Left colon (tissue), 1 donor: ENCODE data around the genes CCDC169 and SMAD9.

- PRO-cap = no peak
These were observed 258.8 kb downstream of the DCLK1 start for GRCh38 chr13:35872343-35872830.

GRCh38 chr13:35927748-35927947, 203.5 kb downstream of the DCLK1 start:
- PRO-cap = no peak

DNA sequence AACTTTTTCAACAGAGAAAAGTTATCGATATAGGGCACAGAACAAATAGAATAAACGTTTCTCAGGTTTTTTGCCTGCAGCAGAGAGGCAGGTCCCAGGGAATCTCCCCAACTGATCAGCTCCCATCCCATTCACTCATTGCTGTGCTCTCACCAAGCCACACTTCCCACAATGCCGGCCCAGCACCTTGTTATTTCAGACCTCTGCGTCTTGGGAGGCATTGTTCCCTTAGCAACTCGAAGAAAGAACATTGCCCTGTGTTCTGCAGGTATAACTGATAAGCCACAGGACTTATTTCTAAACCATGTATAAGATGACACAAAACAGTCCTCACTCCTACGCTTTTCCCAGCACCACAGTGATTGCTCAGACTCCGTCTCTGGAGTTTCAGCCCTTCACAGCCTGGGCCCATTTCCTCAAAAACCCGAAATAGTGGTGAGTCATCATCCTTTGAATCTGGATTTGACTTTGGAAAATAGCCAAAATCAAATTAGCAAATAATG, 100.4 kb downstream of the DCLK1 start:
- PRO-cap = no peak

DNA sequence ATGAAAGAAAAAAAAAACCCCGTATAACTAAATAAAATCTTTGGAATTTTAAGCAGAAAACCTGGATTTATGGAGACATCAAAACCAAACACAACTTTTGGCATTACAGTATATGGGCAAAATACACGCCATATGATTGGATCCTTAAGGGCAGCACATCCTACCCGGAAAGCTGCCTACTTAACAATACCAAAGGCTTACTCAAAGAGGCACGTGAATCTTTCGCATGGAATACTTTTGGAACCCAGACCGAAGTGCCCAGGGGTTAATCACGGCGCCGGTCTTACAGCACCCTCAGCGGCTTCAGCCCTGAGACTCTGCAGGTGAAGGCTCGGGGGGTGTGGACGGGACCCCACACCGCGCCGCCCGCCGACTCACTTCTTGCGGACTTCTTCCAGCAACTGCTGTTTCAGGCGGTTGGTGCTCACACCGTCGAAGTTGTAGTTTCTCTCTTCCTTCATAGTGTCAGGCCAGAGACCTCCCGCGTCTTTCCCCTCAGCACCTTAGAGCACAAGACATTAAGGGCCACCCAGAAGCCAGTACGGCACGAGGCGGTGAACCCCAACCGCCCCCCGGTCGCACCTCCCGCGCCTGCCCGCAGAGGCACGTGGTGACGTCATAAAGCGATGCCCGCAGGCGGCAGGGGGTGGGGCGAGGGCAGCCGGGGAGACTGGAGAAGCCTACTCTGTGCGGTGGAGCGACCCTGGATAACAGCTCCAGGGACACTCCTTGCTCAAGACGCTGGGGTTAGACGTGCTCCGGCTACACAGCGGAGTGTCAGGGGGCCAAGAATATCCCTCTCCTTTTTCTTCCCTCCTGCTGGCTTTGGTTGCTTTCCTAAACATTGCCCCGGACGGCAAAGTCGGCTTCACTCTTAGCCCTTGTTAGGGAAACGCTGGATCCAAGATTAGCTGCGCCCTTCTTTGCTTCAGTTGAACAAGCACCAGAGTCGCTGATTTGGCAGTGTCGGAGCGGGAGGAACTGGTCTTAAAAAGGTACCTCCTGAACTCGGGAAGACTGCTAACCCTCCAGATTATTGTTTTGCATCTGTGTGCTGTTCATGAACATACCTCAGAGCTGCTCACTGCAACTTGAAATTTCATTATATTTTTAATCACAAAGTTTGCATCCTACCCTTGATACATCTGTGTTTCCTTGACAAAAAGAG, at the start of gene CCDC169:
CCDC169 (minus strand) TSS at position 556 of the 1,168 bp plus-strand sequence.
- PRO-cap = bidirectional peak, plus-strand start at position 660 of the sequence, minus-strand start at position 593 of the sequence

- PRO-cap = no peak
These were observed 1.2 kb downstream of the SPART start for GRCh38 chr13:36344914-36345402.

DNA sequence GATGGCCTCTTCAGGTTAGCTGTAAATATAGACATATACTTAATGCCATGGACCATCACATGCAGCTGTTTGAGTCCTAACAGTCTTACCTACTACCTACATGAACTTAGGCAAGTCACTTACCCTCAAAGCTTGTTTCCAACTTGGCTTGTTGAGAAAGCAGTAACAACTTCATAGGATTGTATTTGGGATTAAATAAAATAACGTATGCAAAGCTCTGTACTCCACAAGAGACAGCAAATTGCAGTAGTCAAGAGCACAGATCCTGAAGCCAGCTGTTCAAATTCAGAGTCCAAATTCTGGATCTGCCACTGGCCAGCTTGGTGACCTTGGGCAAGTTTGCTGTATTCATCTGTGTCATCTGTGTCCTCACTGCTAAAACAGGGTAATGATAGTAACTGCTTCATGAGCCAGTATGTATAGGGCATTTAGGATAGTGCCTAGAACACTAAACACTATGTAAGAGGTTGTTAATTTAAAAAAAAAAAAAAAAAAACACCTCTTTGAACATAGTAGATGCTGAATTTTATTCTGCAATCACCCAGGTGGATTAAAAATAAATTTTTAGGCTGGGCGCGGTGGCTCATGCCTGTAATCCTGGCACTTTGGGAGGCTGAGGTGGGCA, 13.4 kb upstream of the SPART start:
- PRO-cap = no peak

- PRO-cap = no peak
These were observed 32.2 kb downstream of the RFXAP start for GRCh38 chr13:36850981-36851956.

- PRO-cap = bidirectional peak, plus-strand start at chr13:36919733, minus-strand start at chr13:36919446; bidirectional peak, plus-strand start at chr13:36920230, minus-strand start at chr13:36920238; unidirectional peak, minus-strand start at chr13:36920266; bidirectional peak, plus-strand start at chr13:36920422, minus-strand start at chr13:36920266
These were observed at the start of gene SMAD9 for GRCh38 chr13:36919555-36920583. Gene SMAD9, minus strand, starts transcription at chr13:36920238.

GRCh38 chr13:37701110-37701990, 102.8 kb upstream of the POSTN start:
- PRO-cap = no peak

- PRO-cap = no peak
These were observed 12.6 kb downstream of the UFM1 start for GRCh38 chr13:38362073-38362817.

GRCh38 chr13:38697130-38697626, 10.3 kb downstream of the FREM2 start:
- PRO-cap = no peak

- PRO-cap = no peak
These were observed 144.0 kb downstream of the STOML3 start for GRCh38 chr13:38846636-38847036.

DNA sequence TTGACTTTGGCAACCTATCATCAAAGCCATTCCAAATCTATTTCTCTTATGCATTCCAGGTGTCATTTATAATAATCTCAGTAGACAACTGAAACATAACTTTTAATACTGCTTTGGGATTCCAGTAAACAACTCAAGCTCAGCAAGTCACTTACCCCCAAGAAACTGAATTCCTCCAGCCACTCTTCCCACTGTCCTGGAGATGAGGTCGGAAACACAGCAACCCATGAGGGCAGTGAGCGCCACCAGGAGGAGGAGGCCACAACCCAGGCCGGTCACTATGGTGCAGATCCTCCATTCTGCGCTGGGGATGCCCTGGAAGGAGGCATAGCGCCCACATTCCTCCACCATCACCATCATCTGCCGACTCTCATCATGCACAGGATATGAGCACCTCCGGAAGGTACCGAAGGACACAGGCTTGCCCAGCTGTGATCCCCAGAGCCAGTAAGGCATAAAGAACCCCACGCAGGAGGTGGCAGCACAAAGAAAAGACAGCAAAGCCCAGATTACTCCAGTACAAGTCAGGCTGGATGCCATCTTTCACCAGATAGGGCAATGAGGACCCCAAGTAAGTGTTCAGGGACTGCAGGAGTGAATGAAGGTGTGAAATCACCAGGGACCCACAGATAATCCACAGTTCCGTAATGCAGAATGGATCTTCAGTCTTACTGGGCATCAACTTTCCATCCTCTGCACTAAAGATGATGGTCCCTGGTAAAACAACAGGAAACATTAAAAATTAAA, 2.1 kb downstream of the LHFPL6 start:
- PRO-cap = no peak

DNA sequence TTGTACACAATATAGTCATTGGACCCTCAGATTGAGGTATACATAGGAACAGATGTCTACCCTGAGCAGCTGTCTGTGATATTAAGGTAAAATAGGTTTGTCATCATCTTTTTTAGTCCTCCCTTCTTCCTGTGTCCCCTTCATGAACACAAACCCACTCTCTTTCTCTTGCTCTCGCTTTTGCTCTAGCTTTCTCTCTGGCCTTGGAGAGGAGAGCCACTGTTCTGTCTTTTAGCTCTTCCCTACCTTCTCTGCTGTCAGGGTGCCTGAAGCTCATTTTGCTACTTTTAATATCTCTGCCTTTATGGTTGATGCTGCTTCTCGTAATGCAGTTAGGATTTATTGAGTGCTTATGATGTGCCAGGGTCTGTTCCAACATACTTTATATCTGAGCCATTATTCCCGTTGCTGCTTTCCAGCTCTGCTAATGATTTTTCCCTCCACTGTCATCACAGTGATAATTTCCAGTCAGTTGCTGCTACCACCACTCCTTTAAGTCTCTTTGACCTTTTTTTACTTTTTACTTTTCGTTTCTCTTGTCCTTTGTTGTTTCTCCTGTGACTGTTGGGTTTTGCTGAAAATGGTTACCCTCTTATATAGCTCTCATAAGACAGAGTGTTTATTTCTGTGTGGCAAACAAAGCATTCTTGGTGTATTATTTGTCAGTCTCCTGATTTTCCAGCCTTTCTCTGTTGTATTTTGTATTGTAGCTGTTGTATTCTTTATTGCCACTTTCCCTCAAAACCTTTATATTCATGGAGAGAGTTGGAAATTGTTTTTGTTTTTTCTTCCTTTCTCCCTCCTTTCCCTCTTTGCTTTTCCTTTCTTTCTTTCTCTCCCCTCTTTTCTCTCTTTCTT, 37.2 kb downstream of the COG6 start:
- PRO-cap = no peak

- PRO-cap = no peak
These were observed 238.3 kb downstream of the COG6 start for GRCh38 chr13:39893717-39894121.

GRCh38 chr13:40113449-40114015, 458.1 kb downstream of the COG6 start:
- PRO-cap = no peak

DNA sequence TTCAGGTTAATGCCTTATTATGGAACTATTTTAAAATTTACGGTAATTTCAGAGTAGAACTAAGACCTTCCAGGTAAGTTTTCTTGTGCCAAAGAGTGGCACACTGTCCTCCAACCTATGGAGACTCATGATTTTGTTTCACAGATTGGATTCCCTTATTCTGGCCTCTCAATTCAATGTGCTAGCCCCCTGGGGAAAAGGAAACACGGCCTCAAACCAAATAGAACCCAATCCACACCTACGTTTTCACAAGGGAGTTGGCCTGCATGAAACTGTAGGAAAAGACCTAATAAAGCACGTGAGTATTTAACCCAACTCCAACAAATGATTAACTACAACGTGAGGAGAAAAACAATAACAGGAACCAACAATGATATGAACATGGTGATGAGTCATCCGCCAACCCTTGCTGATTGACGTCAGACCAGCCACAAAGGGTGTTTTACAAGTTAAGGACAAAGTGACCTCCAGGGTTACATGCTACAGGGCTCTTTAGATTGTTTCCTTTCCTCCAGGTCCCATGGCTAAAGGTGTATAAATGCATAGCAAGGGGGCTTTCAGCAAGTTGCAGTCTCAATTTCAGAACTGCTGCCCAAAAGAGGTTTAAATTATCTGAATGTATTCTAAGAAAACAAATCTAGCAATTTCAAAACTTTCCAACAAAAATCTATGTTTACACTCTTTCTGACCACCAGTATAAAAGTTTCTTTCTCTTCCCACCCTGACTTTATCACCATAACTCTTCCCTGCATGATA, 460.6 kb downstream of the COG6 start:
- PRO-cap = bidirectional peak, plus-strand start at position 470 of the sequence, minus-strand start at position 248 of the sequence

- PRO-cap = no peak
These were observed 475.3 kb downstream of the FOXO1 start for GRCh38 chr13:40191254-40191525.

DNA sequence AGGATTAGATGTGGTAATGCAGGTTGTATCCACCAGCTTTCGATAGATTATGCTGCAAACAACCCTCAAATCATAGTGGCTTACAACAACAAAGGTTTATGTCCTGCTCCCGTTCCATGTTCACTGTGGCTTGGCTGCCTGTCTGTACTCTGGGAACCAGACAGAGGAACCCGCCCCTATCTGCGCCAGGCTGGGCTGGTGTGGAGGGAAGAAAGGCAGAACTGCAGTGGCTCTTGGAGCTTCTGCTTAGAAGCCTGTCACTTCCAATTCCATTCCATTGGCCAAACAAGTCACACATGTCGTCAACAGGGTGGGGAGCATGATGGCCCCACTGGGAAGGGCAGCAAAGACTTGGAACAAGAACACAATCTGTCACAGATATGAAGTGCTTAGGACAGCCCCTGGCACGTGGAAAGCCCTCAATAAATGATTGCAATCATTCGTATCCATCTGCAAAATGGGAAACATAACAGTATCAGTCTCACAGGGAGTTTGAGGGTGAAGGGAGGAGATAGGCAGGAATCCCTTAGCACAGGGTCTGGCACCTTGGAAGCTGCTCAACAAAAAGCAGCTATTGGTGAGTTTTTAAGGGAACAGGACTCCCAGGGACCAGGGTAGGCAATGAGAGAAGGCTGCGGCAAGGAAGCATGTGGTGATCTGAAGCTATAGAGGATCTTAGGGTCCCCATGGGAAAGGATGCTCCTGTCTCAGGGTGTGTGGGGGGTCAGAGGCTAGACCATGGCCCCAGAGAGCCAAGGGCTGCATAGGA, 290.6 kb downstream of the FOXO1 start:
- PRO-cap = no peak

- PRO-cap = no peak
These were observed 277.8 kb downstream of the FOXO1 start for GRCh38 chr13:40388485-40389102.